Psoas muscle (tissue), 2 donors: ENCODE data around the genes ERBB3, CS and SPRYD4.

DNA sequence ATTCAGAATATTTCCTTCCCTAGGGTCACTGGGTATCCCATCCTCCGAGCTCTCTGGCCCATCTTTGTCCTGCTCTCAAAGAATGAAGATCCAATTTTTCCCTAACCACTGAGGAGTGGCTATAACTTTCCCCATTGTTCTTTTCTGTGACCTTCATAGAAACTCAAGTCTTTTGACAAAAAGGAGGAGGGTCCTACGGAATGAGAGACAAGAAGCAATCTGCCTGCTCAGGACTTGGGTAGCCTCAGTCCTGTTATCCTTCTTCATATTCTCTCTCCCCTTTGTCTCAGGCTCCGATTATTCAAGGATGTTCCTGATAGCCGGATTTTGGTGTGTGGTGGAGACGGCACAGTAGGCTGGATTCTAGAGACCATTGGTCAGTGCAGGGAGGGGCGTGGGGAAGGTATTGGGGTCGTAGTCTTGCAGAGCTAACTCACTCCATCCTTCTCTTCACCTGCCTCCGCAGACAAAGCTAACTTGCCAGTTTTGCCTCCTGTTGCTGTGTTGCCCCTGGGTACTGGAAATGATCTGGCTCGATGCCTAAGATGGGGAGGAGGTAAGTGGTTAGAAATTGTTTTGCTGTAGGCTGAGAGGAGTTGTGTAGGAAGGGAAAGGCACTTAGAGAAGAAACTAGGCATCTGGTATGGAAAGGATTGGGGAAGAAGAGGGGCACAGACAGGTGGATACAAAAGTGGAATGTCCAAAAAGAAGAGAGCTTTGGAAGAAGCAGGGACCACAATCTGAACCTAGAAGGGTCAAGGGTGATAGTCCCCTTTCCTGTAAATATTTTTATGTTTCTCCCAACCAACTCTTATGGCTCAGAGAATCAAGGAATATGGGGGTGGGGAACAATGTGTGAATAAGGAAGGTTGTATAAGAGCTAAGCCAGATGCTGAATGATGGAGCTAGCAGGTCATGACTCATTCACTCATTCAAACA lies 11.0 kb downstream of the DGKA start:
- PRO-cap, 2 experiments: no peak in any of the 2 experiments

- PRO-cap, 2 experiments: no peak in any of the 2 experiments
Measured at GRCh38 chr12:55996334-55996975, 621 bp upstream of the SUOX start.

GRCh38 chr12:56046023-56046645 lies 4.4 kb downstream of the RPS26 start:
- PRO-cap, 2 experiments: peak in 1 of 2 experiments; most common plus-strand start chr12:56046437 (in 1)

GRCh38 chr12:56079690-56080264 lies at the start of gene ERBB3:
Gene ERBB3, plus strand, starts transcription at chr12:56080165.
- PRO-cap, 2 experiments: no peak in any of the 2 experiments

GRCh38 chr12:56087170-56087698 lies 7.3 kb downstream of the ERBB3 start:
- PRO-cap, 2 experiments: no peak in any of the 2 experiments

DNA sequence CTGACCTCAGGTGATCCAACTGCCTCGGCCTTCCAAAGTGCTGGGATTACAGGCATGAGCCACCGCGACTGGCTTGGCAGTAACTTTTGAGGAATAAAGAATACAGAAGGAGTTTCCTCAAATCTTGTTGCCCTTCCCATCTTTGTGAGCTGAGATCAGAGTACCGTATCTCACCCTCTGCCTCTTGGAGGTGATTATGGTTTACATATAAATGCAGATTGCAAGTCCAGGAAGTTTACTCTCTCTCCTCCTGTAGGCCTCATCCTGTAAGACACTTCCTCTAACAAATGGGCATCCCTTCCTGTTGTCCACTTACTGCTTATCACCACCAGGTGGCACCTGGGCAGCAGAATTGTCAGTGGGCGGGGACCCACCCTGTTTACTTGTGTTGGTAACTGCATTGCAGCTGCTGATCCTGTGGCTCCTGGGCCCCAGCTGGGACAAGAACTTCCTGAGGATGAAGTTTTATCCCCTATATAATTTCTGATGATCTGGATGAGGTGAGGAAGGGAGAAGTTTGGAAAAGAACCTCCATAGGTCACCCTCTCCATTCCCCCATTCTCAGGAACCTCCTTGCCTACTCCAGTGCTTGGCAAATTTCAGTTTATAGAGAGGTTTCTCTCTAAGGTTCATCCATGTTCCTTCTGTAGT lies 1.9 kb upstream of the ESYT1 start:
- PRO-cap, 2 experiments: peak in 1 of 2 experiments; most common plus-strand start position 400 of the sequence (in 1)

- PRO-cap, 2 experiments: peak in 2 of 2 experiments; most common plus-strand start chr12:56300051 (in 1); most common minus-strand start chr12:56299937 (in 2)
Measured at GRCh38 chr12:56299753-56300454, at the start of gene CS. Gene CS, minus strand, starts transcription at chr12:56300330.

- PRO-cap, 2 experiments: peak in 2 of 2 experiments; most common plus-strand start chr12:56300530 (in 2)
Measured at GRCh38 chr12:56300455-56300838, 317 bp upstream of the CS start.

- PRO-cap, 2 experiments: no peak in any of the 2 experiments
Measured at GRCh38 chr12:56361575-56361835, 1.2 kb downstream of the APOF start.

DNA sequence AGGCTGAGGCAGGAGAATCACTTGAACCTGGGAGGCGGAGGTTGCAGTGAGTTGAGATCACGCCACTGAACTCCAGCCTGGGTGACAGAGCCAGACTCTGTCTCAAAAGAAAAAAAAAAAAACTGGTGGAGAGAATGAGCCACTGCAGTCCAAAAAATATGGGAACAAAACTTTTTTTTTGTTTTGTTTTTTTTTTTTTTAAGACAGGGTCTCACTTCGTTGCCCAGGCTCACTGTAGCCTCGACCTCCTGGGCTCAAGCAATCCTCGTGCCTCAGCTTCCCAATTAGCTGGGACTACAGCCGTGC lies 3.7 kb upstream of the SPRYD4 start:
- PRO-cap, 2 experiments: no peak in any of the 2 experiments

GRCh38 chr12:56468320-56468723 lies at the start of gene SPRYD4:
Gene SPRYD4, plus strand, starts transcription at chr12:56468578.
- PRO-cap, 2 experiments: peak in 2 of 2 experiments; most common plus-strand start chr12:56468578 (in 2); most common minus-strand start chr12:56468438 (in 1)

- PRO-cap, 2 experiments: no peak in any of the 2 experiments
Measured at GRCh38 chr12:56521183-56521631, 413 bp upstream of the RBMS2 start.

DNA sequence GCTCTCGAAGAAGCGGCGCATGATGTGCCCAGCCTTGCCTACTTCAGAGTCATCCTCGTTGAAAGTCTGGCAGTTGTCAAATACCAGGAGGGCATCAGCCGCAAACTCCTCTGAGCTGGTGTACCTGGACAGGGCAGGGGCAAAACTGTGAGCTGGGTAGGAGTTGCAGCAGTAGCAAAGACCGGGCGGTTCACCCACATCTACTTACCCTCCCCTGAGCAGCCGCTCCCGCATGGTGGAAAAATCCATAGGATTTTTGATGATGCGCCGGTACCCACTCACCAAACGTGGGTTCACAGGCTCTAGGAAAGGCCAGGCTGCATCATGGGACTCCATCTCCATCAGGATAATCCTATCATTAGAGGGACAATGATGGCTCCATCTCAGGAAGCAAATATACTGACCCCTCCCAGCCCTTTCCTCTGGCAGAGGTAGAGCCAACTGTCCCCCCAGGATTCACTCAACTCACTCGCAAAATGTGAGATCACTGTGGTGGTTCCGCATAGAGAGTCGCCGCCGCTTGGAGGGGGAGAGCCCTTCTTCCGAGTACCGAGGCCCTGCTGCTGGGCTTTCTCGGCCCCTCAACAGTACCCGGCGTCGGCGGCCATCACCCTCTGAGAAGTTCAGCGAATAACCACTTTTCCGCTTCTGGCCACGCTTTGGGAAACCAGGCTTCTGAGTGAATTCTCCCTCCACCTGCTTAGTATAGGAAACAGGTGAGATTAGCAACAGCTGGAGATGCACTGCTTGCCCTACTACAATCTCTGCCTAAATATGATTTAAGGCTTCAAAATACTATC lies 31.3 kb downstream of the BAZ2A start:
- PRO-cap, 2 experiments: no peak in any of the 2 experiments

DNA sequence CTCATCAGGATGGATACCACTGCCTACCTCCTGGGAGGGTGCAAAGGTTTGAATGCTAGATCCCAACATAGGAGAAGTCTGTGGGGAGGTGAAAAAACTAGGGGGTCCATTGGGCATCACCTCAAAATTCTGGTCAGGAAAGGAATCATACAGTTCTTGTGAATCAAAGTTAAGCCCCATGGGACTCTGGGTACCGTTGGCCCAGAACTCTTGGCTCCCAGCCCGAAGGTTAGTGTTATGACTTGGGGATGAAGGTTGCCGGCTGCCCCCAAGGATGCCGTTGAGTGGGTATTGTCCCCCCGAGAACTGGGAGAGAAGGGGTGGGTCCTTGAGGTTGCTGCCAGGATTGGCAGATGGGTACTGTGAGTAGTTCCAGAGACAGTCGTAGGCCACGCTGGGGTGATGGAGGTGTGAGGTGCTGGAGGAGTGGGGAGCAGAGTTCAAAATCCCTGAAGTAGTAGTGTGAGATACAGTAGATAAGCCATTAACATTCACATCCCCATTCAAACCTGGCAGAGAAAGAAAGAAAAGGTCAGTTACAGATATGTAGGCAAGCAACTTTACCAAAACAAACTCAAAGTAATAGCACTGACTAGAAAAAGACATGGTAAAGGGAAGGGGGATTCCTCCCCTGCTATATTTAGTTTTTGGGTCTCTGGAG lies 14.9 kb downstream of the BAZ2A start:
- PRO-cap, 2 experiments: no peak in any of the 2 experiments

DNA sequence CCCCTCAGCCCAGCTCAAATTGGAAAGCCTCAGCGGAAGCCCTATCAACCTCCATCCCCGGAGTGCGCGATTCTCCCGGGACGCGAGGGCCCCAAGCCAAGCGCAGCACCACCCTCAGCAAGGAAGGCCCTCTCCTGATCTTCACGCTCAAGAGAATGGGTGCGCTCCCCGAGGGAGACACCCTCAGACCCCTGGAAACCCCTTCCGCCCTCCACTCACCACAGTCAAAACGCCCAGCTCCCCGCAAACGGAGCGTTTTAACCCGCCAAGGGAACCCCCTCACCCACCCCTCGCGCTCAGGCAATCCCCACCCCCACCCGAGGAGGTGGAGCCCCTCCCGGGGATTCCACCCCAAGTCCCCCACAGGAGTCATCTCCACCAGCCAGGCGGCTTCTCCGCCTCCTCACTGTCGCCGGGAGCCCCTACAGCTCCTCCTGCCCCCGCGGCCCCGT lies 645 bp downstream of the BAZ2A start:
- PRO-cap, 2 experiments: peak in 1 of 2 experiments; most common plus-strand start position 385 of the sequence (in 1); most common minus-strand start position 285 of the sequence (in 1)

- PRO-cap, 2 experiments: peak in 1 of 2 experiments; most common minus-strand start chr12:56645100 (in 1)
Measured at GRCh38 chr12:56644733-56645182, 1.0 kb downstream of the ATP5F1B start.

DNA sequence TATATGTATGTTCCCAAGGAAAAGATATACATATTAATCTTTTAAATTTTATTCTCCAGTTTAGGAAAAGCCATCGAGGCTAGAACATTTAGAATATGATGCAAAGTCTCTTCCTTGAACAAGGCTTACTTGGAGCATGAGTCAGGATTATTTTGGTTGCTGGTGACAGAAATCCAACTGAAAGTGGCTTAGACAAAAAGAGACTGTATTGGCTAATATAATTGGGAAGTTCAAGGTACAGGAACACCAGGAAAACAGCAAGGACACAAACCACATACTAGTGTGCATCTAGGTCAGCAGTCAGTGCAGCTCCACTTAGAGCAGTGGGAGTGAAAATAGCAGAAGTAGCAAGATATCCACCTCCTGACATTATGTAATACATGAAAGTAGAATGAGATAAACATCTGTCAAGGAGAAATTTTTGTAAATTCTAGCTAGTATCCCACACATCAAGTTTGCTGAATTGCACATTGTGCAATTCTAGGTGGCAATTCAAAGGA lies 57.1 kb downstream of the SDR9C7 start:
- PRO-cap, 2 experiments: no peak in any of the 2 experiments

DNA sequence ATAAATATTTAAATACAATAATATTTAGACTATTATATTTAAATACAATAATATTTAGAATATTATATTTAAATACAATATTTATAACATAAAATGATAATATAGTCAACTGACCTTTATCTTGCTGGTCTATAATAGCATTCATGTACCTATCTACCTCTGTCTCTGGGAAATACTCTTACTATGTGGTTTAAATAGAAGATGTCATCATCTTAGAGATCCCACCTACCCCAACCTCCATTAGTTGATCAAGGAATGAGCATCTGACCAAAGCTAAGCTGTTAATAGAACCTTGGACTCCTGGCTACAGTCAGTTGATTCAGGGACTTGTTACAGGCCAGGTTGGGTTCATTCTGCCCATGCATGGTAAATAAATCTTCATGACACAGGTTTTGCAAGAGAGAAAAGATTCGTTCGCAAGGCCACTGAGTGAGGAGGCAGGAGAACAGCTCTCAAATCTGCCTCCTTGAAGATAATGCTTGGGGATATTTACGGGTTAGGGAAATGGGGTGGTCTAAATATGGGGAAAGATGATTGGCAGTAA lies 19.6 kb downstream of the SDR9C7 start:
- PRO-cap, 2 experiments: no peak in any of the 2 experiments

DNA sequence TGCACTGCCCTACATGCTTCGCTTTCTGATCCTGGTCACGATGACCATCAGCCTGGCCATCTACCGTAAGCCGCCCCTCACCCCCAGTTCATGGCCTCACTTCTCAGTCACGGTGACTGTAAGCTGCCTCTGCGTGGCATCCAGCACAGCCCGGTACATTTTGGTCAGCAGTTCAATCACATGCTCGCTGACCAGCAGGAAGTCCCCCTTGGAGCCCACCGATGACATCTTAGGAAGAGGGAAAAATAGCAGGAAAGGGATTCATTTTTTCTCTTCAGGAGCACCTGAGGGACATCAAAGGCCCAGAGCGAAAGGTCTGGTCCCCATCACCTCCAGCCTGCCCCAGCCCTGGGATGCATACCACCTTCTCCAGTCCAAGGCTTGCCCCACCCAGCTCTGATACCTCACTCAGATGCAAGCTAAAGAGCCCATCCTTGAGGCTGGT lies 12.7 kb upstream of the TAC3 start:
- PRO-cap, 2 experiments: no peak in any of the 2 experiments

- PRO-cap, 2 experiments: no peak in any of the 2 experiments
Measured at GRCh38 chr12:57048768-57049431, 1.0 kb downstream of the MYO1A start.